H4 (cell line): ENCODE measurements around the genes HNRNPR, SRSF10 and RCAN3.

DNA sequence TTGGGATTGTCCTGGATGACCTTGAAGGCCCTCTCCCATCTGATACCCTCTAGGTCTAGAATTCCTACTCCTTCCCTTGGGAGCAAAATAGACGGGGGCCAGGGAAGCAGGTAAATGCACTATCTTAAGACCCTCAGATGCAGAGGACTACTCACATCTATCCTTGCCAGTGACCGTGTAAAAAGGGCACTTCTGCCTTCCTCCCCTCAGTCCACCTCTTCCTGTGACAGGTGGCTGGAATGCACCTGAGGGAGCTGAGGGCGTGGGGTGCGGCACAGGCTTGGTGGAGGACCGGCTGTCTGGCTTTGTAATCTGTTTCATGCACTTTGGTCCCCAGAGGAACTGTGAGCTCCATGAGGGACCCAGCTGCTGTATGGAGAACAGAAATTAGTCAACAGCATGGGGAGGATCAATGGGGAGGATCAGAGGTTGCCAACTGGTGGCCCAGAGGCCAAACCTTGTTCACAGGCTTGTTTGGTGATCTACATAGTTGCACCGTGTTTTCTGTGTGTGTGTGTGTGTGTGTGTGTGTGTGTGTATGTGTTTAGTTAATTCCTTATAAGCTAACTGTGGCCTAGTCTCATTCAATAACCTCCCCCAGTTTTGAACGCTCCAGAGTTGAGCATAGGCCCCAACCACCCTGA is 29.7 kb downstream of the HTR1D start:
- RAMPAGE, long total RNA: no peak

DNA sequence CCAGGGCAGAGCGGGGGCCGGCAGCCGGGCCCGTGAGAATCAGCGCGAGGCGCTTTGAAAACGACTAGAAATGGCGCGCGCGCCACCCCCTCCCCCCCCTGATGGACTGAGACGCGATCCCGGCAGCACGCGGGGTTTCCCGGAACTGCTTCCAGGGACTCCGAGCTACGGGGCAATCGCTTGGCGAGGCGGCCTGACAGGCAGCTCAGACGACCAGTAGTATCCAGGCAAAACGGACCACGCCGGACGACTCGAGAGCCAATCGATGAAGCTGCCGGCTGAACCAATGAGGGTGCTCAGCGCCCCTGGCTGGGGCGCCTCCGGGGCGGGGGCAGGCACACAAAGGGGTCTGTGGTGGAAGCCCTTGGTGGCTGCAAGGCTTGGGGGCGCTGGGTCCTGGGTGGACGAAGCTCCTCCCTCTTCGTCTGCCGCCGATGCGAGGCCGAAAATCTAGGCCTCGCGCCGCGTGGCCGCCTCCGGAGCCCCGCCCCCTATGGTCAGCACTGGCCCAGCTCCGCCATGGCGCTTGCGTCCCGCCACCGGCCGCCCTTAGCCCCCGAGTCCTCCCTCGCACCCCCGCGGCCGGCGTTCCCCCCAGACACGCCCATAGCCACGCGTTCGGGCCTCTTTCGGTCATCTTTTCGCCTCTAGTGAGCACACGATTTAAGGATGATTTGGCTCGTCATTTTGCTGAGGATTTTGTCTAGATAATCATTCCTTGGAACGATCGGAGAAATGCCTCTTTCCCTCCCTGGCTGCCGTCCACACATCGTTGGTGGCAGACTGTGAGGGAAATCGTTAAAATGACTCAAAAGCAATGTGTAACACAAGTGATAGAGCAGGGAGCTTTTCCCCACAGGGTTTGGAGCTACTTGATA is at the start of gene HNRNPR:
HNRNPR (minus strand) TSS at position 75 of the 878 bp plus-strand sequence.
- RAMPAGE, long total RNA: start-site peak on the minus strand centred at position 67 of the sequence, 67 bp wide, 473 reads

DNA sequence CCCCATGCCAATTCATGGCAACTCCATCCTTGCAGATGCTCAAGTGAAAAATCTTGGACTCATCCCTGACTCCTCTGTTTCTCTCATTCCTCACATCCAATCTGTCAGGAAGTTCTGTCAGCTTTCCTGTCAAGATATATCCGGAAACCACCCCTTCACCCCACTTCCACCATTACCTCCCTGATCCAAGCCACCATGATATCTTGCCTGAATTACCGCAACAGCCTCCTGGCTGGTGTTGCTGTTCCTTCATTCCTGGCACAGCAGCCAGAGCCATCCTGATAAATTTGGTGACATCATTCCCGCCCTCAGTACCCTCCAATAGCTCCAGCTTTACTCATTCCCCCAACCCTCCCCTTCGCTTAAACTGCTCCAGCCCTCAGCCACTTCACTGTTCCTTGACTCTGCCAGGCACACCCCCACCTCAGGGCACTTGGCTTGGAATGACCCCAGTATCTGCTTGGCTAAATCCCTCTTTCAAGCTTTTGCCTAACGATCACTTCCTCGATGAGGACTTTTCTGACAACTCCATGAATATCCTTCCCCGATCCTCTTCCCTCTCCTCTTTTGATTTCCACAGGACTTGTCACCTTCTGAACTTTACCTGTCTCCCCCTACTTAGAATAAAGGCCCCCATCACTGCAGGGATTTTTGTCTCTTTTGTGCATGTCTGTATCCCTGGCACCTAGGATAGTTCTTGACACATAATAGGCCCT is 17.3 kb downstream of the TCEA3 start:
- RAMPAGE, long total RNA: no peak

- RAMPAGE, long total RNA: no peak
These were observed 2.8 kb downstream of the TCEA3 start for GRCh38 chr1:23421715-23422276.

DNA sequence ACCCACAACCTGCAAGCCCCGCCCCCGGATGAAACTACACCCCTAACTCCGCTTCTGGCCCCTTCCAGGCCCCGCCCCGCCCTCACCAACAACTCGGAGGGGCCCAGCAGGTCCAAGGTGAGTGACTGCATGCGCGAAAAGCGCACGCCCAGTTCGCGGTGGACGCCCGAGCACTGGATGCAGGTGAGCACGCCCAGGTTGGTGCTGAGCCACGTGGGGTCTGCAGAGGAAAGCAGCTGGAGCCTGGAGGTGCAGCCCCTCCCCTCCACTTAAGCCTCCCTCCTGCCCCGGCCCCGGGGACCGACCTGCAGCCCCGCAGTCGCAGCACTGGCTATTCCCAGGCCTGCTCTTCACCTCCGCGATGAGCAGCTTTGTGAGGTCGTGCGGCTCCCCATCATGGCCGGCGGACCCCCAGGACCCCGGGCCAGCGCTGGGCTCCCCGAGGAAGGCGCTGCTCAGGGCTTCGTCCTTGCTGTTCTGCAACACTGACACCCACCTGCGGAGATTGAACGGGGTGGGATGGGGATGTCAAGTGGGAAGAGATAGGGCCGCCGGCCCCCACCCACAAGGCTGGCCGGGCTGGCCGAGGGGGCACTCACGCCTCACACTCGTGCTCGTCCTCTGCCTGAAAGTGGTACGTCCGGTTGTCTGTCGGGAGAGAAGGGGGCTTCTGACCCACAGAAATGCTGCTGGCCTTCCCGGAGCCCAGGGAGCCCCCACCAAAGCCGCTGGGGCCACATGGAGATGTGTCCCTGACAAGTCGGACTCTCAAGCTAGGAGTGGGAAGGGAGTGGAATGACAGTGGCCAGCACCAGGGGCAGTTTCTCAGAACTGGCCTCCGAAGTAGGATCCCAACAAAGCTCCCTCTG is 12.5 kb upstream of the TCEA3 start:
- RAMPAGE, long total RNA: no peak

DNA sequence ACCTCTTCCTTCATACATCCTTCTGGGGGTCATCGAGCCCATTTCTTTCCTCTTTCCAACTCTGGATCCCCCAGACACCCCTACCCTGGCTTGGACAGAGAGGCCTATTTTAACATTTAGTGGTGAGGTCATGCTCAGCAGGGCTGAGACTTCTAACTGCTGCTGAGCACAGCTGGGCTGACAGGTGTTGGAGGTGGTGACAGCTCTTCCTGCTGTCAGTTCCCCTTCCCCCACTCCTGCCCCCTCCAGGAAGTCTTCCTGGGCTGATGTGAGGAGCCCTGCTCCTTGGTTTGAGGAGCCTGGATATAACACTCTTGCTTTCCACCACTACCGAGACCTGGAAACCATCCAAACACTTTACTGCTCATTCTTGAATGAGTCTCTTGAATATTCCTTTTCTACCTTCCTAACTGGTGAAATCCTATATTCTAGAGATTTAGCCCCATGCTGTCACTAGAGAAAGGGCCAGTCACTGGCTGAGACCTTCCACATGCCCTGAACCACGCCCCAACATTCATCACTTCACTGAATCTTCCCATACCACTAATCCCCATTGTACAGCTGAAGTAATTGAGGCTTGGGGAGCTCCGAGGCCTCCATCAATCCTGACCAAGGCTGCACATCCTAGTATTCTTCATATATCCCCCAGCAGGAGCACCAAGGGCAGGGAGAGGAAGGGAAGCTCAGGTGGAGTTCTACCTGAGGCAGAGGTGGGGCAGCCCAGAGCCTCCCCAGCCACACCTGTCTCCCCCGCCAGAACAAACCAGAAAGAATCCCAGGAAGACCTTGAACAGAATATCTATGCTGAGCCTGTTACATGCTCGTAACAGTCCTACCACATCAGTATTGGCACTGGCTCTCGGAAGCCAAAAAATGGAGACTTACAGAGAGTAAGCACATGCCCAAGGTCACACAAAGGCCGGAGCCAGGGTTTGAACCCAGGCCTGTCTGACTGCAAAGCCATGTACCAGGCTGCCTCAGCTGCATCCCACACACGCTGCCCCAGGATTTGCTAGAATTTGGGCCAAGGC is 4.9 kb downstream of the E2F2 start:
- RAMPAGE, long total RNA: no peak

- RAMPAGE, long total RNA: no peak
These were observed 10.5 kb downstream of the ID3 start for GRCh38 chr1:23548533-23549379.

DNA sequence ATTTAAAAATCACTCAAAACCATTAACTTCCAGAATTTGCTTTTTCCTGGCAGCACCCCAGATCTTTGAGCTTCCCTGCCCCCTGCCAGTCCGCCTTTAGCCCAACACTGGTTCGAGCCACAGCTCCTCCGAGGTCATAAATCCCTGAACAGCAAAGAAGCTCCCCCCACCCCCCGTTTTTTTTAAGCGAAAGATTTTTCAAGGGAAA is 334 bp upstream of the ID3 start:
- RAMPAGE, long total RNA: no peak

DNA sequence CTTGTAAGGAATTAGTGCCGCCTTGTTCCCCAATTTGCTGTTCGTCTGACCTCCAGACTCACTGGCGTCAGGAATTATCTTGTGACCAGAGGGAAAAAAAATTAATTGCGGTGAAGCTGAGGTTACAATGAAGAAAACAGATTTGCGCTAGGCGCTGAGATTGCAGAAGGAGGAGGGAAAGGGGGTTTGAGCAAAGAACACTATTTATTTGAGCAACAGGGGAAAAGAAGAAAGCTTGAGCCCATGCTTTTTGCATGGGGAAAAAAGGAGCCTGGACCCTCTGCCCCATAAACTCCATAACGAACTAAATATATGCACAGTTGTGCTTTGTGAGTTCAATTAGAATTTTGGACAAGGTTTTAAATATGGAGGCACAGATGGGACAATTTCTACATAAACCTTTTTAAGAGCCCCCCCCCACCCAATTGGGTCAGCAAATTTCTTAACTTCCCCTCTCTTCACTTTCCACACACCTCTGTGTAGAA is 680 bp upstream of the ID3 start:
- RAMPAGE, long total RNA: no peak

DNA sequence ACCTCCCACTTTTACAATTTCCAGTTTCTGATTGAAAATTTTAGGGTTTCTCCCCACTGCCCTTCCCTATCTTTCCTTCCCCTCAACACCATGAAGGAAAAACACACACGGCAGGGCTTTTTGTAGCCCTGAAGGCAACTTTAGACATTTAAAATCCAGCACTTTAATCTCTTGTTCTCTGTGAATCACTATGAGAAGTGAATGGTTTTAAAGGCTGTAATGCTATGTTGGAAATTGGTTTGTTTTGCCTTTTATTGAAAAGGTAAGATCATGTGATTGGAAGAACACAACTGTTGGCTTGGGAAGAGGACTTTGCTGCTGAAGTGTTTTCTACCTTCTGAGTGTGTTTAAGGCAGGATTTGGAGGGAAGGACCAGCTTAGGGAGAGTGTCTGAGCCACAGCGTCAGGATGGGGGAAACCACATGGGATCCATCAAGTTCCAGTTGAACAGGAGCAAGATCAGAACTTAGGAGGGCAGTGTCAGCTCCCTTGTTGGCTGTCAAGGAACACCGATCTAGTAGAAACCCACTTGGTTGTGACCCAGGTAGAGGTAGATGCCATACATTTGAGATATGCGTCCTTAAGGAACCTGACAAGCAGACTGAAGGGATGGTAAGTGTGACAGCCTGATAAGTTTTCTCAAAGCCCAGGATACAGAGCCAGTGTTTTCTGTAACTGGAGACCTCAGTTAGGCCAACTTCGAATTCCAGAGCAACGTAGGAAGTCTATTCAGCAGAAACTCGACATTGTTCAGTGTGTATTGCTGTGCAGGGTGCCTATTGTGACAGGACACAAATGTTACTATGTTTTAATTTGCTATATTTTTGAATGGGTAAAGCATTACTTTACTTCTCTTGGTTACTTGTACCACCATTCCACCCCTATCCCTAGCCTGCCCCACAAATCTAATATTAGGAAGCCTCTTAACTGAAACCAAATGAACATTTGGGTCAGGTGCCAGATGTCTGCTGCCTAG is 17.4 kb downstream of the ELOA start:
- RAMPAGE, long total RNA: no peak

- RAMPAGE, long total RNA: no peak
These were observed 1.2 kb downstream of the FUCA1 start for GRCh38 chr1:23866925-23867171.

GRCh38 chr1:23867401-23868135 is 522 bp downstream of the FUCA1 start:
- RAMPAGE, long total RNA: no peak

DNA sequence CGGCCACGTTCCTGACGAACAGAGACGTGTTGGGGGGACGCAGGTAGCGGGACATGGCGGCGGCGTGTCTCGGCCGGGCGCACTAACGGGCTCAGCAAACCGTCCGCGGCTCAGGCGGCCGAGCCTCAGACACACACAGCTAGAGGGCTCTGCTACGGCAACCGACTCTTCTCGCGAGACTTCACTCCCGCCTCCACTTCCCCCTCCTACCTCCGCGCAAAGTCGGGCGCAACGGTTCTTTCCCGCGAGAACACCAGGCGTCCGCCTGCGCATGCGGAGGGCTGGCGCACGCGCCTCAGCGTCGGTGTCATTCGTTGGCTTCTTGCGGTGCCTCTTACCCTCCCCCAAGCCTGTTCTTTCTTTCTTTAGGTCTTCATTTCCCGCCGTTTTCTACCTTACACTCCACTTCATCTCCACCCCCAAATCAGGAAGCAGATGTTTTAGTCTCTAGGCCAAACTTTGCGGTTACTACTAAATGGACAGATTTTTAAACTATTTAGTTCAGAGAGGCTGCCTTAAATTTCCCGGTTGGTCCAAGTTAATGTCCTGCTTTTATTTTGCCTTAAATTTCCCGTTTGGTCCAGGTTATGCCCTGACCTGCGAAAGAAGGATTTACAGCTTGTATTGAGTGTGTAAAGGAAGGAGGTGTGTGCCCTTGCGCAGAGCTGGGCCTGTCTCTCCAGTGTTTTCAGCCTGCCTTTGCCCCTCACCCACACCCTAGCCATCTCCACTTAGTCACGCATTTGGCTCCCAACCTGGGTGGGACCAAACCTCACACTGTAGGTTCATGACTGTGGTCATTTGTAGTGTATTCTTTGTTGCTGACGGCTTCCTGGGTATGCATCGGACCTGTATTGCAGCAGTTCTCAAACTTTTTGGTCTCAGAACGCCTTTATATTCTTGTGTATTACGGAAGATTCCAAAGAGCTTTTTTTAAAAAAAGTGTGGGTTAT is at the start of gene SRSF10:
SRSF10 (minus strand) TSS at position 127 of the 953 bp plus-strand sequence.
- RAMPAGE, long total RNA: start-site peak on the minus strand centred at position 124 of the sequence, 62 bp wide, 1,009 reads

- RAMPAGE, long total RNA: no peak
These were observed 9.1 kb downstream of the MYOM3 start for GRCh38 chr1:24102762-24103300.

GRCh38 chr1:24141589-24142214 is 1.2 kb downstream of the IL22RA1 start:
- RAMPAGE, long total RNA: no peak

- RAMPAGE, long total RNA: no peak
These were observed 12.2 kb upstream of the IFNLR1 start for GRCh38 chr1:24199198-24199727.

- RAMPAGE, long total RNA: no peak
These were observed 29.2 kb upstream of the GRHL3 start for GRCh38 chr1:24289963-24290442.

- RAMPAGE, long total RNA: no peak
These were observed at the start of gene RCAN3 for GRCh38 chr1:24502645-24503505. Gene RCAN3, plus strand, starts transcription at chr1:24502836.

DNA sequence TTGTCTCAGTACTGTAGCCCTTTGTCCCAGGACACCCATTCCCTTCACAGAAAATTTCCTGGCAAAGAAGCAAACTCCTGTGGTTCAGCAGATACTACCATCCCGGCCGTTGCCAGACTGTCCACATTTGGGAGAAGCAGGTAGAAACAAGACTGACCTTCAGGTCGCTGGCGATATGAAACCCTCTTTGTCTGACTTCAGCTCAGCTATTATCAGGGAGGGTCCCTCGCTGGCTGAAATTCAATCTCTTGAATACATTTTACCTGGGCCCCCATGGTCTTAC is 23.6 kb upstream of the SRRM1 start:
- RAMPAGE, long total RNA: no peak

- RAMPAGE, long total RNA: no peak
These were observed 590 bp downstream of the SRRM1 start for GRCh38 chr1:24643447-24644337.